ENCODE data around the gene FAM200B.

DNA sequence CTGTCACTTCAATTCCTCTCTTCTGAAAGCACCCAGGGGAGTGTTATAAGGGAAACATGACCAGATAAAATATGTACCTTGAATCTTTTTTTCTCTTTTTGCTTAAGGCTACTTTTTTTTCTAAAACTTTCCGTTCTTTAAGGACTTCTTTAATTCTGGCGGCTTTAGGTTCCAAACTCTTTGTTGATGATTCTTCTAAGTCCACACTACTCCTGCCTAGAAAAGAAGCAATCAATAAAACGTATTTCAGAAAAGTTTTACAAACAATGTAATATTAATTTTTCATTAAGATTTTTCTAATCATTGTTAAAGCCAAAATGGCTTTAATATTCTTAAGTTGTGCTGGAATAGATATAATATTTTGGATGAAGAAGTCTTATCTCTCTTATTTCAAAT is 19.1 kb downstream of the BOD1L1 start:
- PRO-cap: no peak

DNA sequence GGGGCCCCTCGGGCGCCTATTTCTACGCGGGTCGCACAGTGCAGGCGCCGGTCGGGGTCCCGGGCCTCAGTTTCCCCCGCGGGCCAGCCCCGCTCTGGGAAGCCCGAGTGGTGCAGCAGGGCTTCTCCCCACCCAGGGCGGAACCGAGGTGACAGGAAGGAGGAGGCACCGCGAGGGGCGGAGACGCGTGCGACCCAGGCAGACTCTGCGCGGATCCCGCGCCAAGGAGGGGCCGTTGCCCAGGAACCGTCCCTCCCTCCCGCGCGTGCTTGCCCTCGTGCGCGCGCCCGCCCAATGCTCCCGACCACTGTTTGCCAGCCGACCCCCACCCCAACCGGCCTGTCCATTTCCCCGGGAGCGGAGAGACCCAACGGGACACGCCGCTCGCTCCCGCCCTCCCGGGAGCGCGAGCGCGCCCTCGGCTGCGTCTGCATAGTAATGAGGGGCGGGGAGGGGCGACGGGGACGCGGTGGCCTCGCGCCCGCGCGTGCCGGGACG is 331 bp upstream of the CPEB2 start:
- PRO-cap: bidirectional peak, plus-strand start at position 158 of the sequence, minus-strand start at position 96 of the sequence; bidirectional peak, plus-strand start outside the sequence, minus-strand start at position 226 of the sequence

DNA sequence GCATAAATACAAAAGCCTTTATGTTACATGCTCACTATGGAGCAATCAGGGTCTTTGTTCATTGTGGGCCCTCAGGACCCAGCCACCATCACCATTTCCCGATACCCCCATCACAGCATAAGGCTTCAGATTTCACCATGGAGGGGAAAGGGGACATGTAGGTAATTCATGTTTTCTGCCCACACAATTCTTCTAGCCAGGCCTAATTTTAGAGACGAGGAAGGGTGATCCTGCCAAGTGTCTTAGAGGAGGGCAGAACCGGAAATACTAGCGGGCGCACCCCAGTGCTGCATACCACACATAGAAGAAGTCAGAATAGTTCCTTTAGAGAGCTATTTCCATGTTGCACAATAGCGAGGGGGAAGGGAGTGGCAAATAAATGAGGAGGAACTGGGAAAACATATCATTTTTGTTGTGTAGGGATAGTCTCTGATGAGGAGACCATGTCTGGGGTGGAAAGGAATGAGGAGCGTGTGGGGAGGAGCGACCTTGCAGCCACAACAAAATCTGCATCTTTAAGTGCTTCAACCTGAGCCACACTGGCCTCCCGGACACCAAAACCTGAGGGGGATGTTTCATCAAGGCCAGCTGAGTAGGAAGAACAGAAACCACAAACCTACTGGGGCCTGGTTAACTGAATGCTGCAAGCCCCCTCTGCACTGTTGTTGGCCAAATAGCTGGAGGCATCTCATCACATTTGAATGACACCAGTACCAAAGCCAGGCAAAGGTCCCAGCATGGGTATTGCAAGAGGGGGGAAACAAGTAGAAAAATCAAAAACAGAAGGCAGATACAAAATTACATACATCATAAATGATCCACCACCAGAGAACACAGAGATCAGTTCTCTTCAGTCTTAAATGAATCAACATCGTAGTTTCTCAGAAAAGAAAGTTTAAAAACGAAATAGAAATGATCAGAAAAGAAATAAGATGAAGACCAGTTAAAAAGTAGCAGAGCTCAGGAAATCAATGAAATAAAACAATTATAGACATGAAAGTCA is 26.7 kb upstream of the C1QTNF7 start:
- PRO-cap: no peak

GRCh38 chr4:15627746-15628254 is 27.4 kb downstream of the FBXL5 start:
- PRO-cap: no peak

DNA sequence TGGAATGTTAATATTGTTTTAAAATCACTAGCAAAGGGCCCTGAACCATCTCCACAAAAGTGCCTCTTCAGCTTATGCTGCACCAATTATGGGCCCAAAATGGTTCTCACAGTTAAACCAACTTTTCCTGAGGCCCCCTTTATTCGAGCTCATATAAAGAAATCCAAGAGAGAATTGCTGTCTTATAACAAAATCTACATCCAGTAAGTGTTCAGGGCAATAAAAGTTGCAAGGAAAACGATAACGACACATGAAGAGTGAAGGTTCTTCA is 885 bp downstream of the FBXL5 start:
- PRO-cap: no peak

DNA sequence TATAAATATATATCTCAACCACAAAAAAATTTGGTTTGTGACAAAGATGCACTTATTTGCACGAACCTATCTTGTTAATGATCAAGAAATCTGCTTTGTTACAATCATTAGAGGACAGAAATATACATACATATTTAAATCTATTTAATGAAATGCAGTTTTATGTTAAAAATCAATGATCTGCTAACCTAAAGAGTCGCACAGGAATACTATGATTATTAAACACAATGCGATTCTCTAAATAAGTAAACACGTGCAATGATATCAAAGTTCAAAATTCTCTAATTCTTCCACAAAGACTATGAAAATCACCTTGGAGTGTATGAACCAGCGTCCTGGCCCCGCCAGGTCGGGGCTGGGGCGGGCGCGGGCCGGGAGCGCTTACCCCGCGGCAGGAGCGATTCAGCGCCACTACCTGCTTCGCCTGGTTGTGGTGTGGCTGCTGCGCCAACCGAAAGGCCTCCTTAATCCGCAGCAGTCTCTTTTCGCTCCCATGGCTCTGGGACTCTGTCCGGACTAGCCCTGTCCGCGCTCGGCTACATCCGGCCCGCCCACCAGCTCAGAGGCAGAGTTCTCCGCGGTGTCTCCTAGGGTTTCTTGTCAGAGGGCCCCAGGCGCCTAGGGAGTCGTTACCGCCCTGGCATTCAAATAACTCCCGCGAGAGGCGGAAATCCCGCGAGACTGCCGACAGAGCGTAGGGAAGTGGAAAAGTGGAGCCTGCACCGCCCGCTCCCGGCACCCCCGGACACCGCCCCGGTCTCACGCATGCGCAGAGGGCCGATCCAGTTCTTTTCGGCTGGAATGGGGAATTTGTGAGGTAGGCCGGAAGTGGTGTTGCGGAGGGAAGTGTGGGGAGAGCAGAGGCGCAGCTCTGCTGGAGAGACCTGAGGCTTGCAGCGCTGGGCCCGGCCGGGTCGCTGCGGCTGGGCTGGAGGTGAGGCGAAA is at the start of gene FAM200B:
Gene FAM200B, plus strand, starts transcription at position 860 of the 945 bp plus-strand sequence.
- PRO-cap: unidirectional peak, plus-strand start at position 347 of the sequence; bidirectional peak, plus-strand start at position 834 of the sequence, minus-strand start at position 509 of the sequence

DNA sequence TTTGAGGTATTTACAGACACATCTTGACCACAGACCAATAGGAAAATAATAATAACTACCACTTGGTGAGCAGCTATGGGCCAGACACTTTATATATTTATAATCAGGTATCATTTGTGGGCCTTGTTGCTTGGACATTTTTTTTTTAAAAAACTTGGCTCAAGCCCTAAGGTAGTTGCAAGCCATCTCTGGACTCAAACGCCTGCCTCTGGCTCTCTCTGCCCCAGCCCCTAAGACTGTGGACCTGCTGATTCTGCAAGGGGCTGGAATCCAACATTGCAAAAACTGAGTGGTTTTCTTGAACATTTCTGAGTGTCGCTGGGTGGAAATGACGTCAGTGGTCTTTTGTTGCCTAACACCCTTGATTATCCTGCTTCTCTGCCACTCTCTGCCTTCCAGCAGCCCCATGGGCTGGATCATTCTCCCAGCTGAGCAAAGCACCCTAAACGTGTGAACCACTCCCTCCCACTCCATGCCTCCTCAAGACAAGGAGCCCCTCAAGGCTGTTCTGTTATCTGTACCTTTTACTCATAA is 16.6 kb downstream of the BST1 start:
- PRO-cap: no peak

DNA sequence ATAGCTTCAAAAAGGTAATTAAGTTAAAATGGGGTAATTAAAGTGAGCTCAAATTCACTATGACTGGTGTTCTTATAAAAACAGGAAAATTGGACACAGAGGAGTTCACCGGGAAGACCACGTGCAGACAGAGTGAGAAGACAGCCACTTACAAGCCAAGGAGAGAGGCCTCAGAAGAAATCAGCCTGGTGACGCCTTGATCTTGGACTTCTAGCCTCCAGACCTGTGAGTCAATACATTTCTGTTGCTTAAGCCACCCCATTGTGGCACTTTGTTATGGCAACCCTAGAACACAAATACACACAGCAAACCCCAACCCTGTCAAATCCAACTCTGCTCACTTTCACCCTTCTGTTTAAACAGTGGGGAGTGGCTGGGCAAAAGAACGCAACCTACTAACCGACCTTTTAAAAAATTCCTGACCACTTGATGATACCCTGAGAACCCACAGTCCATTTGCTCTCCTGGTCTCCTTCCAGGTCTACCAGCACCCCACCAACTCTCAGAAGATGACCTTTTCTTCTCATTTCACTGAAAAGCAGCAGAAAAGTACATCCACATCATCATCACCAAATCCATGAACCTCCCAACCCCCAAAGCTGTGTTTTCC is 4.0 kb upstream of the CD38 start:
- PRO-cap: no peak

DNA sequence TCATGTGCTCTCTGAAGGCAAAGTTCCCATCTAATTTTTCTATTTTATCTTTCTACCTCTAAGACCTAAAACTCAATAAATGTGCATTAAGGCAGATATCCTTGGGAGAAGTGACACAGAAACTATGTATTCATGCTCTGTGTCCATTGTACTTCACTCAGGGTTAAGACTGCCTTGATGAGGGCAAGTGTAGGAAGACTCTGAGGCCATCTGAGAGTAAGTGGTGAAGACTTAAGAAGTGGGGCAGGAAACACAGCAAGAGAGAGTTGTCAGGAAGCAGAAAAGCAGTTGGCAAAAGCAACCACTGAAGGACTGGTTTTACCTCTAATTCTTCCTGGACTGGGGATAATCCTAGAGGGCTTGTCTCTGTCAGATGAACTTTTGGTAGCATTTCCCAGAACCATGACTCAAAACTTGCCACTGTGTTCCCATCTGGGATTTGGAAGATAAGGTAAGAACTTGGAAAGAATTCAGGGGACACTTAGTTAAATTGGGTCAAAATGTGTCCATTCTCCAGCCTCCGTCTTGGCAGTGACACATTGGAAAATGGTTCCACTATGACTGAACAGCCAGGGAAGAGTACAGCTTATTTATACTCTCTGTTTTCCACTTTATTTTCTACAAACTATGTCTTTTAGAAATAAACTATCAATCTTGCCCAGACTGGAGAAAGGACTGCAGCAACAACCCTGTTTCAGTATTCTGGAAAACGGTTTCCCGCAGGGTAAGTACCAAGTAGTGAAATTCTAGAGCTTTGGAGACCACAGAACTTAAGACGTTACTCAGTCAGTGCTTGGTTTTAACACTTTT is 55.7 kb downstream of the CD38 start:
- PRO-cap: no peak

GRCh38 chr4:15936449-15937009 is 2.0 kb downstream of the FGFBP1 start:
- PRO-cap: no peak

DNA sequence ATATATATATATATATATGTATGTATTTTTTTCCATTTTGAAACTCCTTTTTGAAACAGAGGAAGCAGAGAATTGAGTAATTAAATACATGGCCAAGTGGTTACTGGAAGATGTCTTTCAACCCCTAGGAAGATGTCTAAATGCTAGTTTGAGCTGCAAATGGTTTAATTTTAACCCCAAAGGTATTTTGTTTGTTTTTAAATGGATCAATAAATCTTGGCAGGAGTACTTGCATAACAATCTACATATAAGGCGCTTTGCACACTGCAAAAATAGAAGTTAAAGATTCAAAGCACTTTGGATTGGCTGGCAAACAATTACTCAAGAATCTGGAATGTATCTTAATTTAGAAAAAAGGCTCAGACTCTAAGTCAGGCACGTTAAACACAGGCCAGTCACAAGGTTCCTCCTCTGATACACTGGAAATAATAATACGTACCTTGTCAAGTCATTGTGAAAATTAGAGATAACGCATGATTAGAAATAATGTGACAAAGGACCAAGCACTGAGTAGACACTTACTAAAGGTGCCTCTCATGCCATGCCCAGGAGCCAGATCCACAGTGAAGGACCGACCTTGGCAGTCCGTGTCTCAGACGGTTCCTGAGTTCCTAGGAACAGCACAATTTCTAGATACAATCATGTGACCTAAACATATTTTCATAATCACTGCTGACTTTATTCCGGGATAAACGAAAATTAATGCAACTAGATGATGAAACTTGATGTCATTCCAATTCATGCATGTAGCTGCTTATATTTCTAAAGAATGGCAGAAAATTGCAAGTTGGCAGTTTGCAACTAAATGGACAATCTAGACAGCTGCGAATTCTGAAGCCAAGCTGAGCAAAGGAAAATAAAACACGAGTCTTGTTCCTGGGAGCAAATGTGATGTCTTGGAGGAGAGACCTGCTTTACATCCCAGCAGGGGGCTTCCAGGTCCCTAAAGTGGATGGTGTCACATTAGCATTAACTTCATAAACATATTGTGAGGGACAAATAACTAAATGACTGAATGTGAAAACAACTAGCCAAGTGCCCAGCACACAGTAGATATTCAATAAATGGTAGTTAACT is 49.6 kb downstream of the PROM1 start:
- PRO-cap: no peak

- PRO-cap: no peak
Observed at GRCh38 chr4:16078975-16079634, 4.7 kb downstream of the PROM1 start.

GRCh38 chr4:16216214-16217509 is 9.6 kb downstream of the TAPT1 start:
- PRO-cap: no peak

GRCh38 chr4:16225607-16226375 is 480 bp downstream of the TAPT1 start:
- PRO-cap: bidirectional peak, plus-strand start at chr4:16226128, minus-strand start at chr4:16226025

DNA sequence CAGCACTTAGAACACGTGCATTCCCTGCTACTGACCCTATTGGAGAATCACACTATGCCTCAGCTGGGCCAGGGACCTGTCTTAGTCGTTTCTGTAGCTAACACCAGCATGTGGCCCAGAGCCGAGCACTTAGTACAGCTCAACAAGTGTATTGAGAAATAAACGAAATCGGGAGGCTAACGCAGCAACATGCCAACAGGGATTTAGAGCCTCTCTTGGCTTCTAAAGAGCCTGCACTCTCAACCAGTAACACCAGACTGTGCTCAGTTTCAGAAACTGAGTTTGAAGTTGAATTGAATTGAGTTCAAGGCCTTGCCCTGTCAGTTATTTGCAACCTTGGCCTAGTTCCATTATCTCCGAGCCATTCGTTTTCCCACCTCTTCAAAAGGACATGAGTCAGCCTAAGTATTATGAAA is 71.2 kb upstream of the LDB2 start:
- PRO-cap: no peak

DNA sequence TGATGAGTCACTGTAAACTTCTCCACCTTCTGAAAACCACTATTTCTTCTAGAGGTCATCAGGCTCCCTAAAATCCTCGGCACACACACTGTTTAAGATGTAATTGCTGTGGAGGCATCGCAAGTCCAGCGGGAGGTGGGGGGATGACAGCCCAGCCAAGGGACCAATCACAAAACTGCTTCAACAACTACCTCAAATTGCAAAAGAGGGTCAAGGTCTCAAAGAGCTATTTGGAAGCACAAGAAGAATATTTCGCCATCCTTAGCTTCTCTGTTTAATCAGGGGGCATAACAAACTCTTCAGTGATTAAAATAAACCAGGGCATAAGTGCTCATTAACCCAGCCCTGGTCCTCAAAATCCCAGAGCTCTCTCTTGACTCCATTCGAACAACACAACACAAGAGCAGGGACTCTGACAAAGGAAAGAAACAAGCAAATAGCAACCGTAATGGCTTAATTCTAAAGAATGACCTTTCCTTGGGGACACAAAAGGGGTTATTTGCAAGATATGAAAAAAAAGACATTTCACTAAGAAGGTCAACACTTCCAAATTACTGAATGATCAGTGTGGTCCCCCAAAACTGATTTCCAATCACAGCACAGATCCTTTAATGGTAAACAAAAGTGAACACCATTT is 13.7 kb downstream of the QDPR start:
- PRO-cap: no peak

GRCh38 chr4:17515281-17515769 is 360 bp downstream of the CLRN2 start:
- PRO-cap: no peak

GRCh38 chr4:17535917-17536276 is 20.9 kb downstream of the CLRN2 start:
- PRO-cap: no peak

DNA sequence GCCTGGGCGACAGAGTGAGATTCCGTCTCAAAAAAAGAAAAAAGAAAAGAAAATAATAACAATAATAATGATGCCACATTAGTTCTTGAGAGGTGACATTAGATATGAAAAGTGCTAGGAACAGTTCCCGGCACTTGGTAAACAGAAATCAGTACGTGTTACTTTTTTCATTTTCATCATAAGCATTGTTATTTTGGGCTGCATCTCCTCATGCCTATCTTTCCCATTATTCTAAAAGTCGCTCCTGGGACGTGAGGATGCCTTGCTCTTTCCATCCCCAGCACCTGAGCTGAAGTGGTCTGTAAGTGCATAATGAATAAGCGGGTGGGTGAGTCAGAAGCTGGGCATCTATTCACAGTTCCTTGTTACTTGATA is 475.9 kb upstream of the SLIT2 start:
- PRO-cap: no peak

- PRO-cap: no peak
Observed at GRCh38 chr4:20178557-20178810, 73.2 kb upstream of the SLIT2 start.

Data from type B pancreatic cell (in vitro differentiated cells).